Suprapubic skin (tissue), 4 donors: Measurements from ENCODE around the gene RBM38.

GRCh38 chr20:53718132-53718732 is 124.6 kb upstream of the ZNF217 start:
- PRO-cap, result unidirectional peak, minus-strand start at chr20:53718491
- RAMPAGE, long total RNA, 4 experiments, result no peak in any of the 4 experiments

GRCh38 chr20:53738313-53739623 is 145.1 kb upstream of the ZNF217 start:
- PRO-cap, result unidirectional peak, plus-strand start at chr20:53738725
- RAMPAGE, long total RNA, 4 experiments, result no peak in any of the 4 experiments

DNA sequence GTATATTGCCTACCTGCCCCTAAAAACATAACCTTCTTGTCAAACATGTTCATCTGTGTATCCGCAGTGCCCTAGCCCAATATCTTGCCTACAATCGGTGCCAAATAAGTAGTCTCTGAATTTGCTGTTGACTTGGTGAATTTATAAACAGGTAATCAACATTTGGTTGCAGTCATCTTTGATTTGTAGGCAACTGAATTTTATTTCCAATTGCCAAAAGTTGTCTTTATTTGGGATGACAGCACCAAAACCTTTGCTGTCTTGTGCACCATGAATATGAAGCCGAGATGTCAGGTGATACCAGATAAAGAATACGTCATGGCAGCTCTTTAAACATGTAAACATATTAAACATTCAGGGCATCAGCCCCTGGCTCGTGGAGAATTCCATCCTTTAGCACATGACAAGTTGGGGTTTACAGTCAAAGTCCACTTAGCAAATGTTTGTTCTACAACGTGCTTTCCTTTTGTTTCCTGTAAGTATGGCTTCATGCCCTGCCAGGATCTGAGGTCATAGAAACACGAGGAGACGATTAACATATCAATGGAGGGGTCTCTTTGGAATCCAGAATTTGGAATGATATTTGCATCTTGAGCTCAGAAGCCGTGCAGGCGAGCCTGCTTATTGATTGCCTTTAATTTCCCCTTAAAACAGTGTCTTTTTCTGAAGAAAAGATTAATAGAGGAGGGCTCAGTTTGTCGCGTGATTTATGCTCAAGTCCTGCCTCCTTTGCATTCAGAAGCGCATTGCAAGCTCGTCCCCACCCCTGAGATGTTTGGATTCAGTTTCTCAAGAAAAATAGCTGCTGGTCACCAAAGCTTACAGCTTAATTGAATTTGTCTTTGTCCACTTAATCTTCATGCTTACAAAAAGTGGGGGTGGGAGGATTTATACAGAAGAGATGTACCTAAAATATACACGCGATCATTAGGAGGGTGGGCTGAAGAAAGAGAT is 170.2 kb upstream of the ZNF217 start:
- PRO-cap, result no peak
- RAMPAGE, long total RNA, 4 experiments, result no peak in any of the 4 experiments

DNA sequence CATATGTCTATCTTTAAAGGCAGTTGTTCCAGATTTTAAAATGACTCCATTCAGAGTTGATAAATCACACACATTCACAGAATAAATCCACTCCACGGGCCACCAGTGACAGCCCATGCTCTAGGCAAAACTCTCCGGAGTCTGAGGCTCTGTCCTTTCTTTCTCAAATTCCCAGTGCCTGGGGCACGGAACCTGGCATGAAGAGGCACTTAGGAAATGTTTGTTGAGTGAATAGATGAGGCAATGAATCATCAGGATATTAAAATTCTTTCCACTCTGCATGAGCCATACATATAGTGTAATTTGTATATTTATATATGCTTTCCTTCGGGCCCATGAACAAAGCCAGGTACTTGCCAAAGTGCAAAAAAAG is 212.1 kb upstream of the ZNF217 start:
- PRO-cap, result no peak
- RAMPAGE, long total RNA, 4 experiments, result no peak in any of the 4 experiments

DNA sequence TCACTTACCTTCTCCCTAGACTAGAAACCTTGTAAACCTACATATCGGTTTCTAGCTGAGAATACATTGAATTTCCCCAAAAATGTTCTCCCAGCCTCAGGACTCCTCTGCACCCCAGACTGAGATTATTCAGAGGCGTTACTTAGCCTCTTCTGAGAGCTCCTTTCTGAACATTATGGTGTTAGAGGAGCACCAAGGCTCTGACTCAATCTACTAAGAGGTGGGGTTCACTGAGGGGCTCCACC is 185.7 kb downstream of the BCAS1 start:
- PRO-cap, result no peak
- RAMPAGE, long total RNA, 4 experiments, result no peak in any of the 4 experiments

- PRO-cap, result no peak
- RAMPAGE, long total RNA, 4 experiments, result no peak in any of the 4 experiments
These were observed 135.8 kb downstream of the BCAS1 start for GRCh38 chr20:53934201-53935345.

GRCh38 chr20:54028331-54029213 is 41.8 kb downstream of the BCAS1 start:
- PRO-cap, result no peak
- RAMPAGE, long total RNA, 4 experiments, result no peak in any of the 4 experiments

DNA sequence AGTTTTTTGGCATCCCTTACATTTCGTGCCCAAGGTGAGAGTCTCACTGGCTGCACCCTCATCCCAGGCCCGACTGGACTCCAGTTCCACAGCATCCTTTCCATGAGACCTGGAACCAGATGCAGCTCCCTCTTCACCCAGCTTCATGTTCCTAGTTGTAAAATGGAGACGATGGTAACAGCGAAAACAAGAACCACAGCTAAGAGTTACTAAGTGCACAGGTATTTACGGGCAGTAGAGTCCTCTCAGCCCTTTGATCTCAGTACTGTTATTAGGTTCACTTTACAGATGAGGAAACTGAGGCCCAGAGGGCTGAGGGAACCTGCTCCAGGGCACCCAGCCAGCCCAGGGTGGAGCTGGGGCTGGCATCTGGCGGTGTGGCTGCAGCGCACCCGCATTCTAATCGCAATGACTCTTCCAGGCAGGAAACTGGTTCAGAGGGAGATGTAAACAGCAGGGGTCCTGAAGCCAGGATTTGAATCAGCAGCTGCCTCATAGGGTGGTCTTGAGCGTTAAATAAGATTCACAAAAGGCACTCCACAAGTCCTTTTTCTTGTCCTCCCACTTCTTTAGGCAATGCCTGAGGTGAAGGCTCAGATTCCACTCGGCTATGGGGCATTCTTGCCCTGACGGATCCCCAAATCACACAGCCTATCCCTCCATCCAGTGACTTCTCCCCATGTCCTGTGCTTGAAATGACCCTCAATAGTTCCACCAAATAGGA is 785 bp downstream of the BCAS1 start:
- PRO-cap, result no peak
- RAMPAGE, long total RNA, 4 experiments, result no peak in any of the 4 experiments

GRCh38 chr20:54084862-54085553 is 14.6 kb upstream of the BCAS1 start:
- PRO-cap, result no peak
- RAMPAGE, long total RNA, 4 experiments, result no peak in any of the 4 experiments

GRCh38 chr20:54123288-54124339 is 50.2 kb downstream of the CYP24A1 start:
- PRO-cap, result unidirectional peak, minus-strand start at chr20:54123676
- RAMPAGE, long total RNA, 4 experiments, result no peak in any of the 4 experiments

DNA sequence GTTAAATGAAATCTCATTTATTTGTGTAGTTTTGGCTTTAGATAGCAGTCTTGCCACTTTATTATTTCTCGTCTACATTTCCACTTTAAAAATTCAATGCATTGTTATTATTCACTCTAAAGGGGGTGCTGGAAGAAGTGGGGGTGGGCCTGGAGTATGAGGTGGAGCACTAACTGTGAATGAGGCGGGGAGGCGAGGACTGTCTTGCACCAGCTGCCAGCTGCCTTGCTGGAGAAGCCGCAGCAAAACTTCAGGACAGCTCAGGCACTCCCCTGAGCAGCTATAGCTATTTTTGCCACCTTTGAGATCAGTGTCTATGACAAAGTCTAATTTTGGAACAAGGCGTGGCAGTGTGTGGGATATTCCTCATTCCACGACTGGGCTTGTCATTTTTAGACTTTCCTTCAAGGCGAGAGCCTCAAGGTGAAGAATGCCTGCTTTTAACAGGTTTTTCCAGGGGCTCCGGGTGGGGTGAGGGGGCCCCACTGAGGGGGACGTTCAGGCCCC is 143.7 kb downstream of the DOK5 start:
- PRO-cap, result no peak
- RAMPAGE, long total RNA, 4 experiments, result no peak in any of the 4 experiments

DNA sequence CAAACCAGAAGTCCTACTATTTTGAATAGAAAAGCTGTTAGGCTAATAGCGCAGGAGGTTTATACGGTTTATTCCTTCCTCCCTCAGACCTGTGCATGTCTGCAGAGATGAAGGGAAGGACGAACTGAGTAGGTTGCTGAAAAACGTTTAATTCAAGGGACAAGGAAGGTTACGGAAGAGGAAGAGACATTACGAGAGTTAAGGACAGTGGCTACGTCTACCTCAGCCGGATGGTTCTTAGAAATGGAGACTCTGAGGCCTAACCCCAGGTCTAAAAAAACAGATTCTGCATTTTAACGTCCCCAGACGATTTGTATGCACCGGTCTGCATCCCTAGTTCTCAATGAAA is 923 bp downstream of the AURKA start:
- PRO-cap, result no peak
- RAMPAGE, long total RNA, 4 experiments, result no peak in any of the 4 experiments

DNA sequence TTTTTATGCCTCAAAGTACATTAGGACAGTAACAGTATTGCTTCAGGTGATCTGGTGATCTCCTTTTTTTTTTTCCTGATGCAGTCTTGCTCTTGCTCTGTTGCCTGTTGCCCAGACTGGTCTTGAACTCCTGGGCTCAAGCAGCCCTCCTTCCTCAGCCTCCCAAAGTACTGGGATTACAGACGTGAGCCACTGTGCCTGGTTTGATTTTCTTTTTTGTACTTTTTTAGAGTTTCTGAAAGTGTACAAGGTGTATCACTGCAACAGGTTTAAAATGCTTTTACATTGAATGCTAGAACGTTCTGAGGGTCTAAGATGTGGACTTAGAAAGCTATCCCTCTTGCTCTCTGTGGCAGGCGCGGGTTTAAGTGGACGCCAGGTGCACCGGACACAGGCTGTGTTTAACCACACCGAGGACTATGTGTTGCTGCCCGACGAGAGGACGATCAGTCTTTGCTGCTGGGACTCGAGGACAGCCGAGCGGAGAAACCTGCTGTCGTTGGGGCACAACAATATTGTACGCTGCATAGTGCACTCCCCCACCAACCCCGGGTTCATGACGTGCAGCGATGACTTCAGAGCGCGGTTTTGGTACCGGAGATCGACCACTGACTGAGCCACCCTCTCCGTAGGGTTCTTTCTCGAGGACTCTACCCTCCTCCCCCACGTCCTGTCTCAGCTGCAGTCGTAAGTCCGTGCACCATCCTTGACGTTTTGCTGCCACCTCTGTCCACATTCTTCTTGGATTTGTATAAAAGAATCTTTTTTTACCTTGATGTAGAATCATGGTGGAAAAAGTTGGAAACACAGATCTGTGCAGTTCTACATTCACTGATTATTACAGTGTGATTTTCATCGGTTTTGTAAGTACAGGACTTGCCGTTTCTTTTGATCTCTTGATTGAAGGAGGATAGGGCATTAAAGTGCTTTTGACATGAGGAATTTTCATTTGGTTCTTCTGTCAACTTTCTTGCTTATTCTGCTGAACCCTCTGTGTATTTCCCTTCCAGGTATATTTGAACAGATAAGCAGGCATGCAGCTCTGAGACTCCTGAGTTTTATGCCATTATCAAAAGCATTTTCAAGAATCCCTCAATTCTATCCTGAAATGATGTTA is 8.6 kb upstream of the CASS4 start:
- PRO-cap, result no peak
- RAMPAGE, long total RNA, 4 experiments, result no peak in any of the 4 experiments

GRCh38 chr20:56624864-56625419 is 4.2 kb upstream of the TFAP2C start:
- PRO-cap, result no peak
- RAMPAGE, long total RNA, 4 experiments, result no peak in any of the 4 experiments

GRCh38 chr20:56796873-56797585 is 167.9 kb downstream of the TFAP2C start:
- PRO-cap, result no peak
- RAMPAGE, long total RNA, 4 experiments, result no peak in any of the 4 experiments

DNA sequence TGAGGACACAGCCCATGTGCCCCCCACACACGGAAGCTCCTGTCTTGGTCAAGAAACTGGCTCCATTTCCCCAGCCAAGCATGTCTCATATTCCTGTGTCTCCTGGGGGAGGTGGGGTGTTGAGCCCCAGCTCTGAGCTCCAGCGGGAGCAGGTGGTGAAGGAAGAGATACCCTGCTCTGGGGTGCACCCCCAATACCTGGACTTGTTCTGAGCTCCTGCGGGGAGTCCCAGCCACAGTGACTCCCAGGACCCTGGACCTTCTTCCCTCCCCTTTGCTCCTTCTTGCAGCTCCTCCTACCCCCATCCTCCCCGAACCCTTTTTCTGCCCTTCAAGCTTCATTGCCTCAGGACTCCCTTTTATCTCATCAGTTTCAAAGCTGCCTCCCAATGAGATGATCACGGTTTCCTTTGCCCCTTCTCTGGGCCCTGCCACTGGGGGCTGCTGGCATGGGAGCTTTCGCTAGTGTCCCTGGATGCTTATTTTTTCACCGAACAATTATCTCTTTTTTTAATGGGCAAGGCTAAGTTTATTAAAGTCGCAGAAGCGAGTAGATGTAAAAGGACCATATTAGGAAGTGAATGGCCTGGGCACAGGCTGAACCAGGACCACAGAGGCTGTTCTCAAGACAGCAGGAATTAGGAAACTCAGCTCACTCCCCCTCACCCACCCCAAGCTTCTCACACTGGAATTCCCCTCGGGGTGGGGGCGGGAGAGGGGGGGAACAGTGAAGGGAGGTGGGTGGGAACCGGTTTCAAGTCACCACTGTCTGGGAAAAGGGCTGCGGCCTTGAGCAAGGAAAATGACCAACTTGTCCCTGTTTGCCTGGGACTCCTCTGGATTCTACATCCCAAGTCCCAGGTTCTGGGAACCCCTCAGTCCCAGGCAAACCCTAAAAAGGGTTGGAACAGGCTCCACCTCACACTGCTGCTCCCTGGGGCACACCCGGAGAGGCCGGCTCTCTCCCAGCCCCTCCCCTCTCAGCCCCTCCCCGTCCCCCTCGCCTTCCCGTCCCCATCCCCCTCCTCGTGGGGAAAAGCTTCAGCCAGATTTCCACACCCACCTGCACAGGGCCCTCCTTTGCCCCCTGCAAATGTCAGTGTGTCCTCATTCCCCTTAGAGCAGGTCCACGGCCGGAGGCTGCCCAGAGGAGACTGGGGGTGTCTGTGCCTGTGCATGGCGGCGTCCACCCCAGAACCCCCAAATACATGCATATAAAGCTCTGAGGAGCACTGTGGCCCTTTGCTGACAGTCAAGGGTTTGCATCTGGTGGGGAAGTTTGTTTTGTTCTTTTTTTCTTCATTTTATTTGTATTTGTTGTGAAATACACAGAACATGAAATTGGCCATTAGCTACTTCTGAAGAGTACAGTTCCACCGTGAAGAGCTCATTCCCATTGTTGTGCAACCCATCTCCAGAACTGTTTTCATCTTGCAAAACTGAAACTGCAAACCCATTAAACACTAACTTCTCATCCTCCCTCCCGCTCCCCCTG is 230.7 kb downstream of the TFAP2C start:
- PRO-cap, result no peak
- RAMPAGE, long total RNA, 4 experiments, result no peak in any of the 4 experiments

DNA sequence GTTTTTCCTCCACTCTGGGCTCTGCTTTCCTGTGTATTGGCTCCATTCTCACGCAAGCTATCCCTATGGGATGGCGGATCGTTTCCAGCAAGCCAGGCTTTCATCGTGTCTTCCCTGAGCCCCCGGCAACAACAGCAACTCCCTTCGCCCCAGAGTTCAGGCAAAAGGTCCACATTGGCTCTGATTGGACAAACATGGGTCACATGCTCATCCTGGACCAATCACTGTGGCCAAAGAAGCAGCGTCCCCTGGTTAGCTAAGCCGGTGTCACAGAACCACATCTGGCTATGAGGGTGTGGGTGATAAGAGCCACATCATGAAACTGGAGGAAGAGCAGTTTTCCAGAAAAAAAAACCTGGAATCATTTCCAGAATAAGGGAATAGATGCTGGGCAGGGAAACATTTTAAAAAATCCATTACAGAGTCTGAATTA is 160.1 kb downstream of the BMP7 start:
- PRO-cap, result no peak
- RAMPAGE, long total RNA, 4 experiments, result no peak in any of the 4 experiments

GRCh38 chr20:57388815-57389689 is 2.1 kb upstream of the RBM38 start:
- PRO-cap, result no peak
- RAMPAGE, long total RNA, 4 experiments, result no peak in any of the 4 experiments

DNA sequence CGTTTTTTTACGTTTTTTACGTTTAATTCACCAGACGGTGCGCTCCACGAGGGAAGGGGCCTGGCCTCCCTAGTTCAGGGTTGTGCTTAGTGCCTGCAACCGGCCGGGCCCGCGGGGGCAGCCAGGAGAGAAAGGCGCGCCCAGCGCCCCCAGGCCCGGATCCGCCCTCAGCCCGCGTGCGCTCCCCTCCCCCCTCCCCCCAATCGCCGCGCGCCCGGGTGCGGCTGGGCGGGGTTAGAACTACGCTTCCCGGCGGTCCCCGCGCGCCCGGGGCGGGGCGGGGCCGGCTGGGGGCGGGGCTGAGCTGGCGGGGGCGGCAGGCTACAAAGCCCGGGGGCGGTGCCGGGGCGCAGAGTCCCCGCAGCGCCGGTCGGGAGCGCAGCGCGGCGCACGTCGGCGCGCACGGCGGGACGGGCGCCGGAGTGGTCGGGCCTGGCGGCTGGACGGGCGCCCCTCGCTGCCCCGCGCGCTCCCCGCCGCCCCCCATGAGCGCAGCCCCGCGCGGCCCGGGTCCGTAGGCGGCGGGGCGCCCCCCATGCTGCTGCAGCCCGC is at the start of gene RBM38:
RBM38 (plus strand) TSS at position 350 of the 552 bp plus-strand sequence.
- PRO-cap, result bidirectional peak, plus-strand start at position 352 of the sequence, minus-strand start at position 174 of the sequence
- RAMPAGE, long total RNA, 4 experiments, result no peak in any of the 4 experiments

GRCh38 chr20:57401106-57401731 is 10.0 kb downstream of the RBM38 start:
- PRO-cap, result no peak
- RAMPAGE, long total RNA, 4 experiments, result no peak in any of the 4 experiments